Paraaortic lymph node (tissue), 1 donor: ENCODE measurements around the genes NAA11 and LIN54.

DNA sequence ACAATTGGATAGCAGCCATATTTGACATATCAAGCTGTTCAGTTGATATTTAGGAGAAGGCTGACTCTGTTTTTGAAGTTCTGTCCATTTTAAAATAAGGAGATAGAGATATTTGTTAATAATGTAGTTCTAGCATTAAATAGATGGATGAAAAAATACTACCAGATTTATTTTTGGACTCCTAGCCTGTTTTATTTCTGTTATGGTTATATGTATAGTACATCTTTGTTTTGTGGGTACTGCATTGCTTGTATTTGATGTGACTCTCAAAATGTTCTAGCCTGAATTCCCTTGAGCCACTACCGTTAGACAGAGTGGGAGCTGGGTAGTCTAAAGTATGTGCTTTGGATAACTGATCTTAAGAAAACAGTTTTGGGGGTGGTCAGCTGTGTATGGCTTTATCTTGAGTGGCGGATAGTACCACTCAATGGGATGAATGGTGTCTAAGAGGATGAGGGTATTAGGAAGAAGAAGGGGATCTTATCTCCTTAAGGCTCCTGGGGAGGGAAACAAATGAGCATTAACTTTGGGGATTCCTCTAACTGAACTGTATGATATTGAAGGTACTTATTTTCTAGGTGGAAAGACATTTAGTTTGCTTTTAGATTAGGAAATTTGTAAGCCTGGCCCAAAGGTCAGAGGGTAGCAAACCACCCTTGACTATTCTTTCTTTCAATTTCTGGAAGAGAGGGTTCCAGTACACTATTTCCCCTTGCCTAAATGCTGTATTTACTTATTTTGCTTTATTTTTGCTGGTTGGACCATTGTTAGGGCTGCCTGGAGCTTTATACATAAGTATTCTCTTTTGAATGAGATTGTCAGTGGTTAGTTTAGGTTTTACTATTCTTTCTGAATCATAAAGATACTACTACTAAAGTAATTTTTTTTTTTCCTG is 11.3 kb downstream of the BMP2K start:
- PRO-cap = no peak

DNA sequence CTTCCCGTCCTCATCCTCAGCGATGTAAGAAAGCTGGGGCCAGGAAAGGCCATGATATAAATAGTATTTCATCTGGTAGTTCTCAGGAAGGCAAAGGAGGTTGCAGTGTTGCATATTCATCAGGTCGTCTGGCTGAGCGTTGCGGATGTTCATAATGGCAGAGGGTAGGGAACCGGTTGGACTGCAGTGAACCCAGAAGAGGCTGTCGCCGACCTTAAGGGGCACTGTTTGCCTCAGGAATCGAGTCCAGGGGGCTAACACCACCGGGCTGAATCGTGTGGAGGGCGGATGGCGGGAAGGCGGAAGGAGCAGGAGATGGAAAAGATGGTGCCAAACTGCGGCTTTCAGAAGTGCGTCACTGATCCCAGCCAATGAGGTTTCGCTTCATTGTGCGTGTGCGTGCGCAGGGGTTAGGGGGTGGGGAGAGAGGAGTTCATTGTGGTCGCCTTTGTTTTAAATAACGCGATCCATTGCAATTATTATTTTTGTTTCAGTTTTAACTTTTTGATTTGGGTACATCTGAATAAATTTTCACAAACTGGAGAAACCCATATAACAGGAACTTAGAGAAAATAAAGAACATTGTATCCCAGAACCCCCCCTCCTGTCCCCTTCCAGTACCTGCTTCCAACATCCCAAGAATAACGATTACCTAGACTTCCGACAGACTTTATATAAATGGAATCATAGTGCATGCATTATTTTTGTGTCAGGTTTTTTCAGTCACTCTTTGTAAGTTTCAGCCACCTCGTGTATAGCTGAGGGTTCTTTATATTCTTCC is at the start of gene NAA11:
TSS of gene NAA11 (minus strand) at position 337 of the 781 bp plus-strand sequence.
- PRO-cap = no peak

- PRO-cap = no peak
Measured at GRCh38 chr4:80012079-80012278, 61.0 kb downstream of the ANTXR2 start.

GRCh38 chr4:80058480-80059199 is 14.4 kb downstream of the ANTXR2 start:
- PRO-cap = unidirectional peak, minus-strand start at chr4:80058930

DNA sequence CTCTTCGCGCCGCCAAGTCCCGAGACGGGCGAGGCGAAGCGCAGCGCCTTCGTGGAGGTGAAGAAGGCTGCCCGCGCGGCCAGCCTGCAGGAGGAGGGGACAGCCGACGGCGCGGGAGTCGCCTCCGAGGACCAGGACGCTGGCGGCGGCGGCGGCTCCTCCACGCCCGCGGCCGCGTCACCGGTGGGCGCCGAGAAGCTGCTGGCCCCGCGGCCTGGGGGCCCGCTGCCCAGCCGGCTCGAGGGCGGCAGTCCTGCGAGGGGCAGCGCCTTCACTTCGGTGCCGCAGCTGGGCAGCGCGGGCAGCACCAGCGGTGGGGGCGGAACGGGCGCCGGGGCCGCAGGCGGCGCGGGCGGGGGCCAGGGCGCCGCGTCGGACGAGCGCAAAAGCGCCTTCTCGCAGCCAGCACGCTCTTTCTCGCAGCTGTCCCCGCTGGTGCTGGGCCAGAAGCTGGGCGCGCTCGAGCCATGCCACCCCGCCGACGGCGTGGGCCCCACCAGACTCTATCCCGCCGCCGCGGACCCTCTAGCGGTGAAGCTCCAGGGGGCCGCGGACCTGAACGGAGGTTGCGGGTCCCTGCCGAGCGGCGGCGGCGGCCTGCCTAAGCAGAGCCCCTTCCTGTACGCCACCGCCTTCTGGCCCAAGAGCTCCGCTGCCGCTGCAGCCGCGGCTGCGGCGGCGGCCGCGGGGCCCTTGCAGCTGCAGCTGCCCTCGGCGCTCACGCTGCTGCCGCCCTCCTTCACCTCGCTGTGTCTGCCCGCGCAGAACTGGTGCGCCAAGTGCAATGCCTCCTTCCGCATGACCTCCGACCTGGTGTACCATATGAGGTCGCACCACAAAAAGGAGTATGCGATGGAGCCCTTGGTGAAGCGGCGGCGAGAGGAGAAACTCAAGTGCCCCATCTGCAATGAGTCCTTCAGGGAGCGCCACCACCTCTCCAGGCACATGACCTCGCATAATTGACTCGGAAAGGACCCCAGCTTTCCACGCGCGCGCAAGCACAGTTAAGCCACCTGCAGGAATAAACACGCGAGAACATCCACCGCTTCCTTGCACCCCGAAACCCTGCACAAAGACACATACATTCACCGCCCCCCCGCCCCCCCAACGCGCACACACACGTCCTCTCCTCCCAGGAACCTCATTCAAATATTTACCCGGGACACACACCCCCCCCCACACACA is 5.7 kb downstream of the PRDM8 start:
- PRO-cap = unidirectional peak, minus-strand start at position 755 of the sequence

DNA sequence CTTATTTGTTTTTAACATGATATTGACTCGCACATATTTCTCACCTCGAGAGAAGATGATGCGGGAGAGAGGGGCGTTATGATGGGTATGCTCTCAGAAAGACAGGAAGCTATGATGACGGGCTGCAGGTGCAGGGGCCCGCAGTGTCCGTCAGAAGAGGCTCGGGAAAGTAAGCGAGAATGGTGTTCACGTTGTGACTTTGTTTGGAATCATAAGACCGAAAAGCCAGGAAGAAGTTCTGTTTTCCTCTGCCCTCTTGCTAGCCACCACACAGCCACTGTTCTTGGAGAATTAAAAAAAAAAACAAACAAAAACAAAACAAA is 403 bp upstream of the BMP3 start:
- PRO-cap = no peak

DNA sequence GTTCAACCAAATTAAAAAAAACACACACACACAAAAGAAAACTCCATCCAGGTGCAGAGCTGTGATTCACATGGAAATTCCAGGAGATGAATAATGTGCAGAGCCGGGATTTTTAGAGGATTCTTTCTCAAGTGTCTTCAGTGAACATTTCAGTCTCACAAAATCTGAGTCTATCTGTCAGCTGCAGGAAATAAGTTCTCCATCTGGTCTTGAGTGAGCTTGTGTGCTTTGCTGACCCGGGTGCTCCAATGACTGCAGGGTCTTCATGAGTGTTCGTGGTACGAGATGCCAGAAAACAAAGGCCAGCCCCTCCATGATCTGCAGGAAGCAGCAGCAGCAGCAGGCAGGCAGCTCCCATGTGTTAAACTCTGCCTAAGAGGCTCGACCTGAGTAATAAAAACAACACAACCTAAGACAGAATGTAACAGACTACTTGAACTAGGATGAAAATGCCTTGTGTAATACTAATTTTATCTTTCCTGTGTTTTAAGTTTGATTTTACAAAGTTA is 44.2 kb downstream of the RASGEF1B start:
- PRO-cap = no peak

DNA sequence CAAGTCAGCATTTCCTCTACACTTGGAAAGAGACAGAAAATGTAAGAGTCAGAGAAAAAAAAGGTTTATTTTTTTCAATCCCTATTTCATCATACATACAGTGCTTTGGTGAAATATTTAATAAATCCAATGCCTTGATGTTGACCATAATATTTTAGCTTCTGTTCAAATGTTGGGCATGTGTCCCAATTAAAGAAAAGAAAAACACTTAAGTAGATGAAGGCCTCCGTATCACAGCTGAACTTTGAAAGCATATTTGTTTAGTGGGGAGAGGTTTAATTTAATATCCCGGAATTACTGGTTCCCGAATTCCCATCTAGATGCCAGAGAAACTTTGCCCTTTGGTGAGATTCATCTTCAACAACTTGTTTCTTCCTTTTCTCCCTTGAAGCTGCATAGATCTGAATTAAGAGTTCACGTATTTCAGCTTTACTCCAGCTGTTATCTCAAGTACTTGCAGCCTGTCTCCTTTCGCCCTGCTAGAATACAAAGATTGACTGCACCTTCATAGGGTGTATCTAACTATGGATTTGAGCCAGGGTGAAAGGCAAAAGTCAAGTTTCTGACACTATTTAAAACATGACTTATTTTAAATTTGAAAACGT is 5.7 kb downstream of the RASGEF1B start:
- PRO-cap = no peak

DNA sequence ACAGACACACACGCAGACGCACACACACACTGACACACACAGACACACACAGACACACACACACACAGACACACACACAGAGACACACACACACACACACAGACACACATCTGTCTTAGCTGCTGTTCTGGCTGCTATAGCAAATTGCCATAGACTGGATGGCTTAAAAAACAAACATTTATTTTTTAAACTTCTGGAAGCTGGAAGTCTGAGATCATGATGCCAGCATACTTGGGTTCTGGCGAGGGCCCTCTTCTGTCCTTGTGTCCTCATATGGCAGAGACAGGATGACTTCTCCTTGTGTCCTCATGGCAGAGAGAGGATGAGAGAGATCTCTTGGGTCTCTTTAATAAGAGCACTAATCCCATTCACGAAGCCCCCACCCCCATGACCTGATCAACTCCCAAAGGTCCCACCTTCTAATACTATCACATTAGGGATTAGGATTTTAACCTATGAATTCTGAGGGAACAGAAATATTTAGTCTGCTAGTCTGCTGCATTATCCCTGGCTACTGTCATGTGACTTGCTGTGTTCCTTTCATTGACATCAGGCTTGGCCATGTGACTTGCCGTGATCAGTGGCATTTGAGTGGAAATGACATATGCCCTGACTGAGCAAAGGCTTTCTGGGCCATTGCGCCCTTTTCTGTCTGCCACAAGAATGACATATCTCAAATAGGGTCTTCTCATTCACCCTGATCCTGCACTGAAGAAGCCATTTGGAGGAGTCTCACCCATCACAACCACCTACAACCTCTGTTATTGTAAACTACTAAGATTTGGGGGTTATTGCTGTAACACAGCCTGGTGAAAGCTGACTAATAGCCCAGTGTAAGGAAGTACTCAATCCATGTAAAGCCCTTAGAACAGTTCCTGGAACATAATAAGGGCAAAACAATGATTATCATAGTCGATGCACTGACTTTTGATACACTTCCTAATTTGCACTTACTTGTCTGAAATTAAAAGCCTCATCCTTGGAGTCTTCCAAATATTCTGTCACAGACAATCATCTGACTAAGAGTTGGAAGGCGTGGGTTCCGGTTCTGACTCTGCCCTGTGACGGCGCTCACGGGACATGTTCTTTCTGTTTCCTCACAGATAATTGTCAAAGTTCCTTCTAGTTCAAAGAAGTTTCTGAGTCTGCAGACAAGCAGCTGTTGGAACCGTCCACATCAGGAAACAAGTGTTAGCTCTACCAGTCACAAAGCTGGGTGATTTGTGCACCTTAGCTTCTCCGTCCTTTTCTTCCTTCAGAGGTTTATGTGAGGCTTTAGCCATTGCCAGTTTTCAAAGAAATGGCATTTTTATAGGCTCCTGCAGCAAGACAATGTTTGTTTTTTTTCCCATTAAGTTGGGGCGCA is 33.1 kb upstream of the RASGEF1B start:
- PRO-cap = unidirectional peak, minus-strand start at position 516 of the sequence; bidirectional peak, plus-strand start at position 1,130 of the sequence, minus-strand start at position 966 of the sequence

- PRO-cap = unidirectional peak, plus-strand start at chr4:81550792
Measured at GRCh38 chr4:81550517-81550888, 78.8 kb upstream of the RASGEF1B start.

DNA sequence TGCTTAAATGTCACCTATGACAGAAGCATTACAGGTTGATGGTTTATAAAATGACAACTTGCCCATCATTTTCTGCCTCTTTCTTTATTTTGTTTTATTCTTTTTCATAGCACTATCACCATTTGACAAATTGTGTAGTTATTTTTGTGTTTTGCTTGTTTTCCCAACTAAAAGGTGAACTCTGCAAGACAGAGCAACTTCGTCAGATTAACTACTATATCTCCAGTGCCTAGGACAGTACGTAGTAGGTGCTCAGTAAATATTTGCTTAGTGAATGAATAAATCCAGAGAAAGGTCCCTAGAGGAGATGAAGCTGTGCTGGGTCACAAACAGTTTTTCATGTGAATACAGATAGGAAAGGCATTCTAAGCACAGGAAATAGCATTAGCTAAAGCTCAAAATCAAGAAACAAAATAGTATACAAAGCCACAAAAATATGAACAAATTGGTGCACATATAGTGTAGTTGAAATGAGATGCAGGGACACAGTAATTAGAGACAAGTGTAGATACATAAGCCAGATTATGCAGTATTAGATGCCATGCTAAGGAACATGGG is 154.3 kb upstream of the RASGEF1B start:
- PRO-cap = no peak

- PRO-cap = no peak
Measured at GRCh38 chr4:81628477-81628948, 156.8 kb upstream of the RASGEF1B start.

DNA sequence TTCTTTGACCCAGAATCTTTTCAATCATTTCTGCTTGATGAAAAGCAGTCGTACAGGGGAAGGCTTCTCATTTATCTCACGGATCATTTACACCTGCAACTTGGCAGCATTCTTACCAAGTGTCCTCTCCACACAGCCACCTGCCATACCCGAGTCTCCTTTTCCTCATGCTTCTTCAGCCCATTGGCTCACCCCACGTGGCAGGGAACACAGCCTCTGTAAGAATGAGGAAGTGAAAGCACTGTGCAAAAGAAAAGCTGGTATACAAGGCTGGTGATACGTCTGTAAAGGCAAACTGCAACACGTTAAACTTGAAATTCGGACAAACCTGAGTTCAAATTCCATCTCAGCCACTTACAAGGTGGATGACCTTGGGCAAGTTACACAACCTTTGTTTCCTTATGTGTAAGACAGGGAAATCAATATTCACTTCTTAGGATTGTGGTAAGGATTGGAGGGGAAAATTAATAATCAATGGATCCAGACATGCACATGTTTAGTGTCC is 164.0 kb upstream of the RASGEF1B start:
- PRO-cap = unidirectional peak, minus-strand start at position 147 of the sequence

DNA sequence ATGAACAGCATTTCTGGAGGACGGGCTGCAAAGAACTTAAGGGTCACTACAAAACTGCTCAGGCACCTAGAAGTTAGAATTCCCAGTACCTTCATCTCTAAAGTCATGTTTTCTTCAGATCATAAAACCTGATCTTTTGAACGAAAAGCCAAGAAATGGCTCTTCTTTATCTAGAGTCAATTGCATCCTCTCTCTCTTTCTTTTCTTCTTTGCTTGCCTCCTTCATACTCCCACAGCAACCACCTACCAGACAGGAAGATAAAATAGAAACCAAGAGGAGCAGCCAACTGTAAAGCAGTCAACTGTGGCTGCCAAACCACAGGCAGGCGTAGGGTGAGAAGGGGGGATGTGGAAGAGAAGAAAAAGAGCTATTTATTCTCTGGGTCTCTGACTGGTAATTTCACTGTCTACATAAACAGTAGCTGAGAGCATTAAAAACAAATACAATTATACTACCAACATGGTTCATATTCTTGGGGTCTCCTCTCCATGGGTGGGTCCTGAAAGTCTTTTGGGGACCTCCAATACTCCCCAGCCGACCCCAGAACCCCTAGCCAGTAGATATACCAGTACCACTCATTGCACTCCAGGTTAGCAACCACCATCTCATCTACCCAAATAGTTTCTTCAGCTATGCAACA is 177.2 kb upstream of the RASGEF1B start:
- PRO-cap = no peak

DNA sequence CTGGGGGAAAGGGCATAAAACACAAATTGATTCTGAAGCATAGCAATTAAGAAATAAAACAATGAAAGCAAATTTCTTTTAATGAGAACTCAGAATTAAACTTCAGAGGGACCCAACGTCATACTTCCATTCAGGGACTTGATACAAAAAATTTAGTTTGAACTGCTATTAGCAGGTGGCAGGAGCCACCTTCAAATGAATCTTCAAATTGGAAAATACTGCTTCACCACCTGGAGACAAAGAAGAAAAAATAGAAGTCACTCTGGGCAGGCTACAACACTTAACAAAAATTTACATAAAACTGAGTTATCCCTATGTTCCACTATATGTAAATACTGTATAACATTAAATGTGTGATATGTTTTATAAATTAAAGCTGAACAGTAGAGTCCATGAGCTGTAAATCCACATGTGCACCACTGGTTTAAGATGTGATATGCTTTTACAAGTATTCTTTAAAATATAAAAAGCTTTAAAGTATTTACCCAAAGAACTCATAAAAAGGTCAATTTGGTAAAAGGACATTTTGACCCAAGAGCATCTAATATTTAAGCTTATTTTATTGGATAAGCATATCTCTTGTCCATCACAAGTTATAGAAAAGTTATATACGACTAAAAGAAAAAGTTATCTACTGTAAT is 19.7 kb downstream of the HNRNPD start:
- PRO-cap = no peak

DNA sequence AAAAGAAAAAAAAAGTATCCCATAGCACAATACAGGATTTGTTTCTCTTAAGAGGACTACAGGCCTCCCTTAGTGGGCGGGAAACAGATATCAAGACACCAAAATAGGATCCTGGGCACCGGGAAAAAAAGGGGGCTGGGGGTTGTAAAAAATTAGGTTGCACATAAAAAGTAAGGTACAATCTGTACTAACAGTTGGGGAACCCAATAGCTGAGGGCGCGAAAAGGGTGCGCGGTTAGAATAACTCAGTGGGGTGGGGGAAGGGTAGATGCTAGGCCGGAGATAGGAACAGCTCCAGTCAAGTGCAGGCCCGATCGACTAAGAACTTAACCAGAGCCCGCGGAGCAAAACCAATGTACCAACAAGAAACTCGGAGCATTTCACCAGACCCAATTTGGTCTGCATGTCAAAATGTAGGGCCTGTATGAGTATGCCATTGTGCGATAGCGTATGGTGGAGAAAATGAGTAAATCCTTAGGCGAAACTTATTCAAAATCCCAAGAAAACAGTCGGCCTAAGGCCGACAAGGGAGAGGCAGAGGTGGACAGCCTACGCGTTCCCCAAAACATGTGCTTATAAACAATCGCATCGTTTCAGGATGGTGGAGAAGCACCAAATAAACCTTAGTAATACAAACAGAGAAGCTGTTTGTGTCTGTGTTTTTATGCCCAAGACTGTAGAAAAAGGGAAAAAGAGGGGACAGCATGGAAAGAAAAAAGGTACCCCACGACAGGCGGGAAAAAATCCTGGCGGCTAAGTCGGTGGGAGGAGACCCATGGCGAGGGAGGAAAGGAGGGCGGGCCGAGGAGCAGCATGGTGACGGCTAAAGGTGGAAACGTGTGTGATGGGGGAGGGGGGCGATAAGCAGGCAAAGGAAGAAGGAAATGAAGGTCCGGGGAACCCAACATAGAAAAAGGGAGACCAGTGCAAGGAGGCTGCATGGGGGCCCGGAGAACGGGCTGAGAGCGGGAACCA is 1.1 kb downstream of the HNRNPD start:
- PRO-cap = unidirectional peak, plus-strand start at position 804 of the sequence; unidirectional peak, plus-strand start at position 842 of the sequence; unidirectional peak, plus-strand start at position 940 of the sequence

DNA sequence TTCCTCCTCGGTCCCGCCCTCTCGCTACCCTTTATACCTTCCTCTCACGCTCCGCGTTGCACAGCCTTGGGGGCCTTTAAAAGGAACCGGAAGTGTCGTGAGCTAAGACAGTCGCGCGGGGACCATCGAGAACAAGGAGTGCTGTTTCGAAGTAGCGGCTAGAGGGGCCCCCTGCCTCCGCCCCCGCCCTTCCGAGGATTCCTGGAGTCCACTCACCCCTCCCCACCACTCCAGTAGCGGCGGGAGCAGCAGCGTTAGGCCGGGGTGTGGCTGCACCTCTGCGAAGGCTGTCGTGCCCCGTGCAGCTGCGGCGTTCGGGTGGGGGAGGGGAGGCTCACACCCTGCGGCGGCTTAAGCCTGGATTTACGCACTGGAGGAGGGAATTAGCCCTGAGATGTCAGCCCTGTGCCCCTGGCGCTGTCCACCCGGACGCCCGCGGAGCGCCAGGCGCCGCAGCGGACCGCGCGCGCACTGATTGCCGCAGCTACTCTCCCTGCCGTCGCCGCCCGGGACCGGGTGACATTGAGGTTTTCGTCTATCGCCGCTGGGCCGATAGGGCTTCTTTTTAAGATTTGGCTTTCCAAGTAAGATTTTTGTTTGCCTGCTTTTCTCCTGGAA is 400 bp upstream of the HNRNPD start:
- PRO-cap = bidirectional peak, plus-strand start at position 105 of the sequence, minus-strand start outside the sequence; unidirectional peak, plus-strand start at position 392 of the sequence; unidirectional peak, plus-strand start at position 446 of the sequence

GRCh38 chr4:82730973-82731640 is 67.5 kb downstream of the SCD5 start:
- PRO-cap = no peak

- PRO-cap = no peak
Measured at GRCh38 chr4:82898948-82899275, 1.6 kb upstream of the THAP9 start.

DNA sequence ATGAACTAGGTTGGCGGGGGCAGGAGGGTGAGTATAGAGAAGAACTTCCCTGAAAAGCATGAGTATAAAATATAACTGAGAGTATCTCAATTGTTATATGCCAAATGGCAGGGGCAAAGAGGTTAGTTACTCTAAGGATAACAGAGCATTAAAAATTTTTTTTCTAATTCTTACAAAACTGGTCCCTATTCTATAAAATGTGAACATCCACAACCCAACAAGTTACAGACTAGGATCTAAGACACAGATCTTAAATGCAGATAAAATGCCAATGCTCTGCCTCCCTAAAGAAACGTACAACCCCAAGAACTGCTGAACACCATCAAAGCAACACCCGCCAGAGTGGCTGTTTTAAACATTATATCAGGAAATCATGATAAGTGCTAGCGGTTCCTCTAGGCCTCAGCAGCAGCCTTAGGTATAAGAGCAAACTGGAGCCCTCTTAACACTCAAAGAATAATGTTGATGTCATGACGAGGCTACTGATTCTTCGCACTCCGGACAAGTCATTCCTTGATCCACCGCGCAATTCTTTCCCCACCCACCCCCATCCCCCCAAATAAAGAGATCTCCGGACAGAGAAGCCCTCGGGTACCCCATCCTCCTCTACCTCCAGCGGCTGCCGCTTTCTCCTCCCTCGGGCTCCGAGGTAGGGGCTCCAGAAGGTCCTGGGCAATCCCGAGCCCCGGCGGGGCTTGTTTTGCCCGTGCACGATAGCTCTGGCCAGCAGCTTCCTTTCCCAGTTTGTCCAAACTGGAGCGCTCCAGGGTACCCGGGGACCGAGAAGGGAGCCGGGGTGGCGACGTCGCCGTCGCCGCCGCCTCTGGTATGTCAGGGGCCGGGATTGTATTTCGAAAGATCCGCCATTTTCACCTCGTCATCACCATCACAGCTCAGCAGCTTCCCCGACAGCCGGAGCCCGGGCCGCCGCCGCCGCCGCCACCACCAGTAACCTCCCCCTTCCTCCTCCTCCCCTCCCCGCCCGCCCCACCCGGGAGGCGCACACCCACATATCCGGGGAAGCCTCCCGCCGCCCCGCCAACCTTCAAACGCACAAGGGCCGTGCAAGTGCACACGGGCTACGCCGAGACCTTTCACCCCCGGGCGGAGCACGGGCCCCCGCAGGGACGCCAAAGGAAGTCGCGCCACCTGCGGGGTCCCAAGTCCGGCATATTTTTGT is at the start of gene LIN54:
TSS of gene LIN54 (minus strand) at position 950 of the 1,180 bp plus-strand sequence.
- PRO-cap = bidirectional peak, plus-strand start at position 1,048 of the sequence, minus-strand start at position 950 of the sequence